ENCODE measurements around the gene PRSS36.

DNA sequence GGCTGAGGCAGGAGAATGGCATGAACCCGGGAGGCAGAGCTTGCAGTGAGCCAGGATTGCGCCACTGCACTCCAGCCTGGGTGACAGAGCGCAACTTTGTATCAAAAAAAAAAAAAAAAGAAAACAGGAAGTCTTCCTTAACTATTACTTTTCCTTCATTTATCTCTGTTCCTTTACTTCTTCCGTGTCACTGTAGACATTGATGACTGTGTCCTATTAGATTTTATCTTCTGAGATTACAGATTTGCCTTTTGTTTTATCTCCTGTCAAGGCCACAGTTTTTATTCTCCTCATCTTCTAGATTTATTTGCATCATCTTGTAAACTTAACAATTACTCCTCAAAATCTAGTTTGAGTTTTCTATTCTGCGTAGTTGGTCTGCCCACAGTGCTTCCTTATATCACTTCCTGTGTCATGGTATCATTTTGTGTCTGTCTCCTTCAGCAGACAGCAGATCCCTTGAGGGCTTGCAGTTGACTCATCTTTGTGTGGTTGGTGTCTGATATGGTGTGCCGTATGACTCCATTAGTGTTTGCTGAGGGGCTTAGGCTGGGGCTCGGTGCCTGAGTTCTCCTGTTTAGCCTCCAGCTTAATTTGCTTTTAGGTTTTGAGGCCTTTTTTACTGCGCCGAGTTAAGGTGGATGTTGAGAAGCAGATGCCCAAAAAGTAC lies 16.6 kb downstream of the SRCAP start:
- PRO-cap: no peak

- PRO-cap: unidirectional peak, minus-strand start at chr16:30743849
These were observed 3.2 kb downstream of the TMEM265 start for GRCh38 chr16:30743757-30744015.

GRCh38 chr16:30773918-30774620 lies 11.9 kb downstream of the RNF40 start:
- PRO-cap: no peak

- PRO-cap: bidirectional peak, plus-strand start at chr16:30775498, minus-strand start at chr16:30775386; bidirectional peak, plus-strand start at chr16:30776104, minus-strand start at chr16:30775995
These were observed 11.4 kb downstream of the ZNF629 start for GRCh38 chr16:30775271-30776349.

DNA sequence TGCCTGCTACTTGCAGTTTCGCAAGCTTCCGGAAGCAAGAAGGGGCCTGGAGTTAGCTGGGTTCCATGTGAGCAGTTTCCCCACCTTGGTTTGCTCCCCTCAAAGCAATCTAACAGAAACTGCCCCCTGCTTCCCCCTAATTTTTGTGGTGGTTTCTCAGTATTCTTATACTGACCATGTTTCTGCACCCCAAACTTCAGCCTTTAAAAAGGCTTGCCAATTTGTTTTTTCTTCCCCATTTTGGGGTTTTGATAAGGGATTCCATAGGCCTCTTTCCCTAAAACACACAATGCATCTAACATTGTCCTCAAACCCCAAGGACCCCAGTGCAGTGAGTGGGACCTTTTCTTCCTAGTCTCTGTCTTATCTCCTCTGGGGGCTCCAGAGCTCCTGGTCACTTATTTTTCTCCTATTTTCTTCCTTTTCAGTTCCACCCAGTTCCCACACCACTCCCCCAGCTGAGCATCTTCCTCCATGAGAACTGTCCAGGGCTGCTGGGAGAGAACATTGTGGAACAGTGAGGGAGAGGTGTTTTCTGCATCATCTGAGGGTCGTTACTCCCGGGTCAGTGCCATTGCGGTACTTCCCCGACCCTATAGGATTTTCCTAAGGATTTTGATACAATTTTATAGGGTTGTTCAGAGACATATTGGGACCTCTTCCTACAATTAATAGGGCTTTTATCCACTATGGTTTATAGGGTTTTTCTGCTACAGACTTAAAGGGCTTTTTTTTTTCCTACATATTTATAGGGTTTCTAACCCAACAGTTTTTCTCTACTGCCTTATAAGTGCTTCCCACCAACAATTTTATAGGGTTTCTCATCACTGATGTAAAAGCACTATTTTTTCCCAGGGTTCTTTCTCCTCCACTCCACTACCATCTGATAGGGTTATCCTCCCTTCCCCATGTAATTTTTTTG lies 6.0 kb downstream of the ZNF629 start:
- PRO-cap: no peak

DNA sequence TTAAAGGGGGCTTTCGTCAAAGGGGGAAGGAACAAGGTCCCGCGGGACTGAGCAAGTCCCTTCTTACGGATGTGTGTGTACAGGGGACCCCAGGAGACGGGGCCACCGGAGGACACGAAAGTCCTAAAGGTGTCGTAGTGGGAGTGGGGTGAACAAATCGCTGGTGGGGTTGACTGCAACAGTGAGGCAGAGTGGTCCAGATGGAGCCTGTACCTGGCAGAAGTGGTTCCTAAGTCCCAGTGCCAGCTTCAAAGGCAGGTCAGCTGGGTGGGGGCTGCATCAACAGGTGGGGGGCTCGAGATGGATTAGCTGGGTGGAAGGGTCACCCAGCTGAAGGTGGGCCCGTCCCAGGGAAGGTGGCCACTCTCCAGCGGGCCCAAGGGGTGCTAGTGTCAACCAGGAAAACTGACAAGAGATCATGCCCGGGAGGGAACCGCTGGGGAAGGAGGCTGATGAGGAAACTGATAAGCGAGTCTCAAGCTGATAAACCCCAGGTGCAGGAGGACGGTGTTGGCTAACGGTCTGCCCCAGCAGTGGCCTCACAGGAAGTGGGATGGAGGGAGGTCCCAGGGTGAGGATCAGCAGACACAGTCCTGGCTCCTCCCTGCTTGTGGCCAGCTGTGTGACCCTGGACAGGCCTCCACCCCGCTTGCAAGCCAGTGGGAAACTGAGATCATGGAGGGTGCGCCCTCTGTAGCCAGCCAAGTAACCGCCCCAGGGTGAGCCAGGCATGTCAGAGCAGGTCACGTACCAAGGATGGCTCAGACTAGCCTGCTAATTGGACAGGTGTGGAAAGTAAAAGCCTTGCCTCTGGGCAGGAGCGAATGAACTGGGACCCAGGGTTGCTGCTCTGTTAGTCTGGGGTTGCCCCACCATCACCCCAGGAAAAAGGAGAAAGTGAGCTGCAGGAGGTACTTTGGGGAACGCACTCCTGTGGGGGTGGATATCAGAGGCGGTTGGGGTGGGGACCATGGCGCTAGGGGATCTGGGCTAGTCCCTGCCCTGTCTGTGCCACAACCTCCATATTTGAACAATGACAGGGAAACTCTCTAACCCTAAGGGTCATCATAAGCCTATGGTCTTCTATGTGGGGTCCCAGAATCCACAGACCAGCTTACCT lies 1.1 kb downstream of the ORAI3 start:
- PRO-cap: bidirectional peak, plus-strand start at position 659 of the sequence, minus-strand start at position 550 of the sequence

DNA sequence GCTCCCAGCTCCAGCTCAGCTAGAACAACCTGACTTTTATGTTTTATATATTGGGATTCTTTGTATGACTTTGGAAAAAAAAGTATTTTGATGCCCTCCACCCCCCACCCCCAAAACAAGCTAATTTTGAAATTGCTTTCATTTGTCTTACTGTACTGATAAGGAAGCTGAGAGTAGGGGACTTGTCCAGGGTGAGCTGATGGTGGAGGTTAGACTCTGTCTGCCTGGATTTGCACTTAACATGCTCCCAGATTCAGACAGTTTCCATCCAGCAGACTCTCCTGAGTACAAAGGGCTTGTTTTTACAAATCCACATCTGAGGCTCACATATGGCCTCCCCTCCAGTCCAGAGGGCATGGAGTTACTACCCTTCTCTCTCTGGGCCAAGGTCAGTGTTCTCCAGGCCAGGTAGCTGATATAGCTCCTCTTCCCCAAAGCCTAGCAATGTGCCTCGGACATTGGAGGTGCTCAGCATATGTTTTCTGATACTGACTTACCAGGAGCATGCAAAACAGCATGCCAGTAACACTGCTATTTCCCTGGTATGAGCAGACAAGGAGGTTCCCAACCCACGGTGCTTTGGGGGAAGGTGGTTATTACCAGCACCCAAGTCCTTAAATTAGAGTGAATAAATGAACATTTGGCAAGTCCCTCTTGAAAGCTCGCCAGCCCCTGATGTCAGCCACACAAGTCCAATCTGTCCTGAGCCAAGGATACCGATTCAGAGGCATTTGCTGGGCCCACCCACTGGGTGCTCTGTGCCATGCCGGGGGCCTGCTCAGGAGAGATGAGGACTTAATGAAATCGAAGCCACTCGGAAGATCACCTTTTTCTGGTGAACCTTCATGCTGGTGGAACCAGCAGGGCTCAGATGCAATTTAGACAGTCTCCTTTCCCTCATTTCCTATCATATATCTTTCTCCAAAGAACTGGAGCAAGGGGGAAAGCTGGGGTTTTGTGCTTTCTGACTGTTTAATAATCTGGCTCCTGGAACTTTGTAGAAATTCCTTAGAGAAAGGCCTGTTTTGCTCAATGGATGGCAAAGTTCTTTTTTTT lies 11.2 kb downstream of the STX1B start:
- PRO-cap: no peak

DNA sequence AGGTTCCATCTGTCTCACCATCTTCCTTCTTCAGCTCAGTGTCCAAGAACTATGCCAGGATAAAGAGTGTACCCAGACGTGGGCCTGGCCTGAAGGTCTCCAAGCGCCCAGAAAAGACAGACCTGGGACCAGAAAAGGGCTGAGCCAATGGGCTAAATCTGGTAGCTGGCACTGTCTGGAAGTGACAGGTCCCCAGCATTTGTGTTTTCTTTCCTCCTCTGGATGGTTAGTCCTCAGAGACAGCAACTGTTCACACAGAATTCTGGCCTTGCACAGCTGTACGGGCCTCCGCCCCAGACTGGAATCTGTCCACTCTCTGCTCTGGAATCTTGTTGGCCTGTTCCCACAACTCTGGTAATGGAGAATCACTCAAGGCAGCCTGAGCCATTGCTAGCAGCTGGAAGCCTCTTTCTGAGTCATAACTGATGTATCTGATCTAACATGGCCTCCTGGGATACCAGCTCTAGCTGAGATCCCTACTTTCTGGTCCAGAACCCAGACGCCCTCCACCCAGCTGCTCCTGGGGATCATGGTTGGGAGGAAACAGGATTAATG lies 9.2 kb downstream of the ZNF668 start:
- PRO-cap: no peak

- PRO-cap: no peak
These were observed 3.4 kb downstream of the ZNF646 start for GRCh38 chr16:31077583-31078132.

GRCh38 chr16:31112640-31113465 lies 4.6 kb upstream of the KAT8 start:
- PRO-cap: no peak

- PRO-cap: bidirectional peak, plus-strand start at chr16:31142508, minus-strand start at chr16:31142212
These were observed 6.3 kb upstream of the PRSS8 start for GRCh38 chr16:31141662-31142360.

DNA sequence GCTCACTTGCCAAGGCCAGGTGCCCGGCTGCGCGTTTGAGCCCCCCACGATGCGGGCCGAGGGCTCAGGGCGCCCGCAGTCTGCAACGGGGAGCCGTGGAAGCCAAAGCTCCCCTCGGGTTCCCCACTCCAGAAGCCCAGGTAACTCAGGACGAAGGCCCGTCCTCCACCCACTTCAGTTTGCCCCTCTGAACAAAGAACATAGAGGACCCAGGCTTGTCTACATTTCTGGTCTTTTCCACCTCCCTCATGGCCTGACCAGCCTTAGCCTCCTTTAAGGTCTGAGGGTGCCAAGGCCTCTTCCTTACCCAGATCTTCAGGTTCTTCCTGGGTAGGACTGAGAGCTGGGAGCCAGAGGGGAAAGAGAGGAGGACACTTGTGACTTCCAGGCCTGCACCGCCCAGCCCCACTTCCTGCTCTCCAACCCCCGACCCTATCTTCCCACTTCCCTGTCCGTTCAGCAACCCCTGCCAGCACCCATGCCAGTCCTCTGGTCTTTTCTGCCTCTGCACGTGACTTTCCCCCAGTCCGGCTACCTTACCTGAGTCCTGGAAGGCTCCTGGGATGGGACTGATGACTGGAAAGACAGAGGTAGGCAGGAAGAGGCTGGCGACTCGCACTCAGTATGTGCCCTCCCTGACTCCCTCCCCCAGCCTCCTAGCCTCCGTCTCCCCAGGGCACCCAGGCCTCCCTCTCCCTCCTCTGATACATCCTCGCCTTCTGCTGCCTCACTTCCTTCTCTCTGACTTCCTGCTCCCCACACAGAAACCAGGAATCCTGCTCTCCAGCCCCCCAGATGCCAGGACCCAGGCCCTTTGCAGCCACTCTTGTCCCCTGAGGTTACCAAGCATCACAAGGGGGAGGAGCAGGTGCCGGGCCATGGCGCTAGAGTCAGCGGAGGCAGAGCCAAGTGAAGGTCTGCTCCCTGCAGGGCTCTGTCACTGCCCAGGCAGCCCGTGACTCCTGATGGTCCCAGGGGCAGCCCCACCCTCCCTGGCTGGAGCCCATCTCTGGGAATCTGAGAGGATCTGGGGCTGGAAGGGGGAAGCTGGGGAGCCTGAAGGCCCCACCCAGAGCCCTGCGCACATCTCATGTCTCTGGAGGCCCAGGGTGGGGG lies at the start of gene PRSS36:
TSS of gene PRSS36 (minus strand) at position 911 of the 1,116 bp plus-strand sequence.
- PRO-cap: no peak

DNA sequence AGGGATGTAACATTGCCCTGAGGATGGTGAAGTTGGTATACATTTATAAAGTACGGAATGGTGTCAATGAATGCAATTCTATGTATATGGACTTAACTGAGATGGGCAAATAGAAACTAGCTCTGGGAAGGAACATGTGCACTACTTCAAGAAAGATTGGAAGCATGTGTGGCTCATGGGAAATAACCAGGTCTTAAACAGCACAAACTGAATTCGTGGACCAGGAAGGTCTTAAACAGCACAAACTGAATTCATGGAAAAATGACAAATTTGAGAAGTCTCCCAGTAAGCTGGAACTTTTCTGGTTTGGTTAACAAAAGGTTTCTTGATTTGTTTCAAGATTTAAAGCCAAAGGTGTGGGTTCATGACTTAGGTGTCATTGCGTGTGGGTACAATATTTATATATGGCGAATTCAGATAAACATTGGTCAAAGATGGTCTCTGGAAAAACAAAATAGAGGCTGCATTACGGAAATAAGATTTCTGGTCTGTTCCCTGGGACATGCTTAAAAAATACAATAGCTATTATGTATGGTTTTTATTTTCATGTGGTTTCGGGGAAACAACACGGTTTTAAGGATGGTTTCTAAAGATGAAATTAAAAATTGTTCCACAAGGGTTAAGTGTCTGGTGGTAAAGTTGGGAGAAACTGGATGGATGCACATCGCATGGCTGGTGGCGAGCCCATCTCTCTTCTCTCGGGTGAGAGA lies 7.5 kb downstream of the FUS start:
- PRO-cap: no peak

GRCh38 chr16:31190608-31191295 lies 10.8 kb downstream of the FUS start:
- PRO-cap: no peak

DNA sequence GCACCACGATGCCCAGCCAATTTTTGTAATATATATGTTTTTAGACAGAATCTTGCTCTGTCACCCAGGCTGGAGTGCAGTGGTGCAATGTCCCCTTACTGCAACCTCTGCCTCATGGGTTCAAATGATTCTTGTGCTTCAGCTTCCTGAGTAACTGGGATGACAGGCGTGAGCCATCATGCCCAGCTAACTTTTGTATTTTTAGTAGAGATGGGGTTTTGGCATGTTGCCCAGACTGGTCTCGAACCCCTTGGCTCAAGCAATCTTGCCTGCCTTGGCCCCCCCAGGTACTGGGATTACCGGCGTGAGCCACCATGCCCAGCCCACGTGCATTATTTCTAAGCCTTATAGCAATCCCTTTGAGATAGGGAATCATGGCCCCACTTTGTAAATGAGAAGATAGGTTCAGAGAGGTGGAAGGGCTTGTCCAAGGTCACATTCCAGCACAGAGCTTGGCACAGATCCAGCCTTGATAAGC lies 4.1 kb upstream of the PYCARD start:
- PRO-cap: no peak

DNA sequence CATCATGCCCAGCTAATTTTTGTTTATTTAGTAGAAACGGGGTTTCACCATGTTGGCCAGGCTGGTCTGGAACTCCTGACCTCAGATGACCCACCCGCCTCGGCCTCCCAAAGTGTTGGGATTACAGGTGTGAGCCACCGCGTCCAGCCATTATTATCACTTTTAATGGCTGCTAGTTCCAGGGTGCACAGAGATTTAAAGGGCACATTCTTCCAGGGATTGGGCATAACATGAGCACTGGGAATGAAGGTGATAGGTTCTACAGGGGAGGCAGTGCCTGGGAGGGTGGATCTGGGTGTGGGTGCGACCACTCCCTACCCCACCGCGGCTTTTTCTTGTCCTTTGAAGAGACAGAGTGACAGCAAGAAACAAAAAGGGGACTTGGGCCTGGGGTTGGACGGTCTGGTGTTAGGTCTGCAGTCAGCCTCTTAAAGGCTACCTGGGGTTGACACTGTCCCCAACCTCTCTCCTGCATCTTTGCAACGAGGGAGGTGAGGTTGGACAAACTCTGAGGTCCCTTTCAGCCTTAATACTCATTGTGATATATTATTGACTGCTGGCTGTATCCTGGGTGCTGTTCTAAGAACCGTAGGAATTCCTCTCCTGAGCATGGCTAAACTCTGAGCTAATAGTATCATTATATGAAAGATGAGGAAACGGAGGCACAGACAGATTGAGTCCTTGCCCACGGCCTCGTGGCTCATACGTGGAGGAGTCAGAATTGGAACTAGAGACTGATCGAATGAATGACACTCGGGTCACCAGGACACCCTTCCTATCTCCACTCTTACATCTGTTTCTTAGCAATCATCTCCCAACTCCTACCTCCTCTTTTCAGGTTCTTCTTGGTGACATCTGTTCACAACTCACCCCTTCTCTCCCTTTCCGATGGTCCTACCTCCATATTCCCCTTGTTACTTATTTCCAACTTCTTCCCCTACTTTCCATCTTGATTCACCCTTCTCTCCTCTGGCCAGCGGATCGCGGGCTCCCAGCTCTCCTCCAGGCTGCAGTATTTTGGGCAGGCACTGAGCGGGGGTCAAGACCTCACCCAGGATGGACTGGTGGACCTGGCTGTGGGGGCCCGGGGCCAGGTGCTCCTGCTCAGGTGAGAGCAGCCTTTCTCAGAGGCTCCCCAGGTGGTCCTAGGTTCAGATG lies 15.5 kb downstream of the ITGAX start:
- PRO-cap: no peak

DNA sequence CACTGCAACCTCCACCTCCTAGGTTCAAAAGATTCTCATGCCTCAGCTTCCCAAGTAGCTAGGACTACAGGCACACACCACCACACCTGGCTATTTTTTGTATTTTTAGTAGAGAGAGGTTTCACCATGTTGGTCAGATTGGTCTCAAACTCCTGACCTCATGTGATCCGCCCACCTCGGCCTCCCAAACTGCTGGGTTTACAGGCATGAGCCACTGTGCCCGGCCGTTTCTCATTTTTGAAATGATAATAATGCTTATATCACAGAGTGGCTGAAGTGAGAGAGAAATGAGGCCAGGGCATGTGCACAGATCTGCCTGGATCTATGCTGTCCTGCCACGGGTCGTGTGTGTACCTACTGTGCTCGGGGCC lies 3.0 kb downstream of the COX6A2 start:
- PRO-cap: no peak

DNA sequence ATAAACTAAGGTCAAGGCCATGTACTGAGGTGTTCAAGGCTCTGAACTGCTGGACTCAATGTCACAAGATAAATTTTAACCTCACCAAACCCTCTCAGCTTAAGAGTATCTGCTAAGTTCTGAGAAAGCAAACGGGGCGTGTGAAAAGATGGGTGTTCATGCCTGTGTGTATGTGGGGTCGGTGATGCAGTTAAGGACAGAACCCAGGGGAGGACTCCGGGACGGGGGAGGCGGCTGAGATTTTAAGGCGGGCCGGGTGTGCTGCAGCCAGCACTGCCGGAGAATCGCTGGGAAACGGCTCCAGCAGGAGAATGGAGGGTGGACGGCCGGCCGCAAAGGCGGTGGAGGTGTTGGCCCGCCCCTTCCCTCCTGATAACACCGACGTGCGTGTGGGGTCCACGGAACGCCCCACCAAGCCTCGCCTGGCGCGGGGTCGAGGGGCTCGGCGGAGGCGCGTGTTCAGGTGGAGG lies 754 bp downstream of the ZNF843 start:
- PRO-cap: no peak

DNA sequence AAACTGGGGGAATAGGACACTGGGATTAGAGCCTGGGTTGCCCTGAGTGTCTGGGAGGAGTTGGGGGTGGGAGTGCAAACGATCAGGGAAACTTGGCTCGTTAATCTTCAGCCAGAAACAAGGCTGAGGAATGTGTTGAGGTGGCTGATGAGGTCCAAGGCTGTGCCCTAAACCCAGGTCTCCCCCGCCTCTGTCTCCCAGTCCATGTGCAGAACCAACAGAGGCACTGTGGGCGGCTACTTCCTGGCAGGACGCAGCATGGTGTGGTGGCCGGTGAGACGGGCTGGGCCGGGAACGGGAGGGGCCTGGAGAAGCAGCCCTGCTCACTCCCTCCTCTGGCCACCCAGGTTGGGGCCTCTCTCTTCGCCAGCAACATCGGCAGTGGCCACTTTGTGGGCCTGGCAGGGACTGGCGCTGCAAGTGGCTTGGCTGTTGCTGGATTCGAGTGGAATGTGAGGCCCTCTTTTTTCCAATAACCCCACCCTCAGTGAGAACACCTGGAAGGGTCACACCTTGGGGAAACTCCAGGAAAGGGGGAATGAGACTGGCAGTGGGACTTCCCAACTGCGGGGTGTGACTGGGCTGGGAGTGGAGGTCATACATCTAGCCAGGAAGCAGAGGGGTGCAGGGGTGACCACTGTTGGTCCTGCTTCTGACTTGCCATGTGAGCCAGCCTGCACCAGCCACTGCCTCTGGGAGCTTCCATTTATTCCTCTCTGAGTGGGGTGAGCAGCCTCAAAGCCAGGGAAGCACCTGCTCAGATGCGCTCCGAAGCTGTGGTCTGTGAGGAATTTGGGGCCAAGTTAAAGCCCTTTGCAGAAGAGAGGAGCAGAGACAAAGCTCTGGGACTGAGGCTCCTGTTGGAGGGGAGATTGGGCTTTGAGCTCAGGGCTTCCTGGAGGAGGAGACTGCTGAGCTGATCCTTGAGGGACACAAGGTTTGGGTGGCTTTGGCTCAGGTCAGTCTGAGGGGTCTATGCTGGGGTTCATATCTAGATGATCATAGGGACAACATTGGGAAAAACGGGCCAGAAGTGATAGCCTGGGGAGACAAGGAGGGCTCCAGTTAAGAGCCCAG lies 1.9 kb downstream of the SLC5A2 start:
- PRO-cap: no peak

GRCh38 chr16:31489177-31489788 lies 6.4 kb downstream of the SLC5A2 start:
- PRO-cap: no peak